Cardiac ventricle fibroblast (primary cell): ENCODE results near the genes NAT16 and FIS1.

- RAMPAGE, long total RNA, result no peak
Observed at GRCh38 chr7:101020283-101020713, 417 bp downstream of the MUC17 start.

DNA sequence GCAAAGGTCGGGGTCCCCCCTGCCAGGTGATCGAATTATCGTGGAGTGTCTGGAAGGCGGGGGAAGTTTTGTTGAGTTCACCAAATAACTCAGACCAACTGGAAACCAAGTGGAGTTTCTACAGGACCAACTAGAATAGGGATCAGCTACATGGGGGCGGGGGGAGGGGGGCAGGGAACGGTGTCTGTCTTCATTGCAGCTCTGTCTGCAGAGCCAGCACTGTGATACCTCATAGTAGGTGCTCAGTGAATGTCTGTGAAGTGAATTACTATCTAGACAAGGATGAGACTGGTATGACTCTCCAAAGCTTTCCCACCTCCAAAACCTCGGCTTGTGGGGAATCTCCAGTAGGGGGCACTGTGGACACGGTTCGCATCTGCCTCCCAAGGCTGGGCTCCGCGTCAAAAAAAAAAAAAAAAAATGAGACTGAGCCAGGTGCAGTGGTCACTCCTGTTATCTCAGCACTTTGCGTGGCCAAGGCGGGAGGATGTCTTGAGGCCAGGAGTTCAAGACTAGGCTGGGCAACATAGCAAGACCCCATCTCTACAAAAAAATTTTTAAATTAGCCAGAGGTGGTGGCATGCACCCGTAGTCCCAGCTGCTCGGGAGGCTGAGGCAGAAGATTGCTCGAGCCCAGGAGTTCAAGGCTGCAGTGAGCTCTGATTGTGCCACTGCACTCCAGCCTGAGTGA, 9.5 kb downstream of the TRIM56 start:
- RAMPAGE, long total RNA, result no peak

DNA sequence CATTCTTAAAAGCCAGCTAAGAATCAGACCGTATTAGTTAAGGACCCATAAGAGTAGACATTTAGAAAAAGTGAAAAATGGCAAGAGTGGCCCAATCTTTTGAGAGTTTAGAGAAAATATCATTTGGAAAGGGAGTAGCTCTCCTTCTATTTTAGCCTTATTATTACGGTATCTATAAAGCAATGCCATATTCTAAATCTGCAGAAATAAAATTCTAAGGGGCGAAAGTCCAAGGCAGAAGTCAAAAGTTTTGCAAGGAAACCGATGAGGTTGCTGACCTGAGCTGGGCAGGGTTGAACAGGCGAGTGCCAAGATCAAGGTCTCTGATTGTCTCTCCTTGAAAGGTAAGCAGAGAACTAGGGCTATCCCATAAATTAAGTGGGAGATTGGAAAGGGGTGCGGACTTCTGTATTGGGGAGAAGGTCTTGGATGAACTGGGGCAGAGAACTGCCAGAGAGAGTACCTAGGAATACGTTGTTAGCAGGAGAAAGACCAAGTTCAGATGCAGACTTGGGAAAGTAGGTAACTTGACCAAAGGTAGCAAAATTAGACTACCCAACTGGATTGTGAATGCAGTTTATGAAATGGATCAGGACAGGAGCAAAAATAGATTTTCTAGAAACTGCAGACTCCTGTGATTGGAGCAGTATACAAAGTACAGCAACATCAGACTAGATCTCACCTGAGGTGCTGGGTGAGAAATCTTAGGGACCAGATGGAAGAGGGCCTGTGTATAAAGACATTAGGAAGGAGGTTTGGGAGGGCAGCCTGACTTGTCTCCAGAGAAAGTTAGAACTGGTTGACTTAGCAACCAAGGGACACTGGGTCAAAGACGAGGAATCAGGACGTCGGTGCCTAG, 11.9 kb downstream of the TRIM56 start:
- RAMPAGE, long total RNA, result no peak

DNA sequence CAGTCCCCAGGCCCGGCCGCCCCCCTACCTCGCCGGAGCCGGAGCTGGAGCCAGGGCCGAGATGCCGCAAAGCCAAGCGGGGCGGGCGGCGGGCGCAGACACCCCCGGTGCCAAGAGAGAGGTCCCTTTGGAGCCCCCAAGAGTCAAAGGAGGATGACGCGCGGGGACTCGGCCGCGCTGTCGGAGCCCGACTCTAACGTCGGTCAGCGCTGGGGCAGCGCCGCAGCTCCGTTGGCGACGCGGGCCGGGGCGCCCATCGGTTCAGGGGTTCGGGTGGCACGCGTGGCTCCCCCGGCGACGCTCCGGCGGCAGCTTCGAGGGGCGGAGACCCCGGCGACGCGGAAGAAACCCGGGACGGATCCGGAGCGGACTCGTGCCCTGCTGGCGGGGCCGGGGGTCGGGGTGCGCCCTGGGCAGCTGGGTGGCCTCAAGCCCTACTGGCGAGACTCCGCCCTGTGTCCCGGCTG, at the start of gene NAT16:
NAT16 (minus strand) TSS at position 280 of the 467 bp plus-strand sequence.
- RAMPAGE, long total RNA, result no peak

- RAMPAGE, long total RNA, result no peak
Observed at GRCh38 chr7:101200380-101200785, 453 bp downstream of the MOGAT3 start.

- RAMPAGE, long total RNA, result no peak
Observed at GRCh38 chr7:101240237-101241407, 3.0 kb upstream of the CLDN15 start.

- RAMPAGE, long total RNA, result no peak
Observed at GRCh38 chr7:101244530-101245519, at the start of gene FIS1. FIS1 (minus strand) TSS chr7:101245081.

DNA sequence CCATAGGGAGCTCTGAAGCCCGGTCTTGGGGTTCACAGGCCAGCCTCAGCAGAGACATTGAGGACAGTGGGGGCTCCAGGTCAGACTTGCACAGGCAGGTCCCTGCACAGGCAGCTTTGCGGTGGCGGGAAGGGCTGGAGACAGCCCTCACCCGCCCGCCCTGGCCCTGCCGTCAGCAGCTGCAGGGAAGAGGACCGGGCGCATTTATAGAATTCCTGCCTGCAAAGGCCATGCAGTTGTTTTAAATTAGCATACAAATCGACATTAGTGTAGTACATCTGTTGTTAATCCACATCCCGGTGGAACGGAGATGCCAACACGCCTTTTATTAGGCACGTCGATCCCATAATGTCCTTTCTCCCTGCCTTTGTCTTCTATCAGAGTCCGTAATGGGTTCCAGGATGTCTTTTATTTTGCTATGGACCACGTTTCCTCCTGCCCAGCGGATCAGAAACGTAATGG, 123.7 kb downstream of the COL26A1 start:
- RAMPAGE, long total RNA, result no peak

DNA sequence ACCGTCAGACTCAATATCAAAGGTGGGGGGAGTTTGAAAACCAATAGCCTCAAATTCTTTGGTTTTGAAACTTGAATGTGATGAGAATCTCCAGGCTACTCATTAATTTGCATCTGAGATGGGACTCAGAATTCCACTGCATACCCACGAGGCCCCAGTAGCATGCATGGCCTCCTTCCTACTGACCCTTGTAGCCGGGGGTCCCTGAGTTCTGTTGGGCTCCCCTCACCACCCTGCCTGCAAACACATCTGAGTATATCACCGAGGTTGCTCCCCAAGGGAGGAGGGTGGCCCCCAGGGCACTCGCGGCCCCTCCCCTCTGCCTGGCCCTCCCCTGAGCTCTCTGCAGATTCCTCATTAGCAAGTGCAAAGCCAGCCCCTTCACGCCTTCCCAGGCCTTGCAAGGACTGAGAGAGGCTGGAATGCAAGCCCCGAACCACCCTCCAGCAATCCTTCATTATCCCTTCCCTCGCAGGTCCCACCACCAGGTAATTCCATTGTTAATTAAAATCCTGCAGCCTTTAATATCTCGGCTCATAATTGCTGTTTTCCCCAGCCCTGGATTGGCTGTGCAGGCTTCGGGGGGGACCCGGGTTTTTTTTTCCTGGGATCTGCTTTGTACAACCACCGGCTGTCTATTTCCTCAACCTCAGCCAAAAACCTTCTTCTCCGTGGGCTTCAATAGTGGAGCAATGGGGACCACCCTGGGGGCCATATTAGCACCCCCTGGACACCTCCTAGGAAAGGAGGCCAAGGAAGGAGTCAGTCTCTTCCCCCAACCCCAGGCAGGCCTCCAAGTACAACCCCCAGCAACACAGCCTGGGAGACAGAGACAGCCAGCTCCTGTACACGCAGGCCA, 35.4 kb upstream of the MYL10 start:
- RAMPAGE, long total RNA, result no peak

- RAMPAGE, long total RNA, result no peak
Observed at GRCh38 chr7:101717677-101718403, 88.7 kb upstream of the MYL10 start.

DNA sequence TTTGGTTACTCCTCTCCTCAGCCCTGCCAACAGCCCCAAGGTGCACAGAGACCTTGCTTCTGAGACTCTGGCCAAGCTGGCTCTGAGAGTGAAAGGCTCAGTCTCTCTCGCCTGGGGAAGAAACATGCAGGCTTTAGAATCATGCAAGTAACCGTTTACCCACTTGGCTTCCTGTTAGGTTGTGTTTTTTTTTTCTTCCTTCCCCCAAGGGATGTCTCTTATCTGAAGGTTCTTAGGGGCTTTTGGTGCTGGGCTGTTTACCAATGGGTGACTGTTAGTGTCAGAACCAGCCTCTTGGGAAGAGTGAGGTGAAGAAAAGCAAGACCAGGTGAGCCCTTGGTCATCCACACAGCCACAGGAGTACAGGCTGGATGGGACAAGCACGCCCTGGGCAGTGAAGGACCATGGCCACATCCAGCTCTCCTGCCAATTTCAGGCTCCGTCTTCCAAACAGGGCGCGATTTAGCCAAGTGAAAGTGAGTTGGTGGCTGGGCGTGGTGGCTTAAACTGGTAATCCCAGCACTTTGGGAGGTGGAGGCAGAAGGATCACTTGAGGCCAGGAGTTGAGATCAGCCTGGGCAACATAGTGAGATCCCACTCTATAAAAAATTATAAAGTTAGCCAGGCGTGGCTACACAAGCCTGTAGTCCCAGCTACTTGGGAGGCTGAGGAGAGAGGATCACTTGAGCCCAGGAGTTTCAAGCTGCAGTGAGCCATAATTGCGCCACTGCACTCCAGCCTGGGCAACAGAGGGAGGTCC, 76.3 kb upstream of the CUX1 start:
- RAMPAGE, long total RNA, result no peak

DNA sequence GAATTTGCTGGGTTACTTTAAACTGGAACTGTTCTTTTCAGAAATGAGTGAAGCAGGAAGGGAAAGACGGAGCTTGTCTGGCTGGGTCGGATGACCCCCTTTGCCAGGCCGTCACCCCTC, 40.0 kb downstream of the CUX1 start:
- RAMPAGE, long total RNA, result no peak

DNA sequence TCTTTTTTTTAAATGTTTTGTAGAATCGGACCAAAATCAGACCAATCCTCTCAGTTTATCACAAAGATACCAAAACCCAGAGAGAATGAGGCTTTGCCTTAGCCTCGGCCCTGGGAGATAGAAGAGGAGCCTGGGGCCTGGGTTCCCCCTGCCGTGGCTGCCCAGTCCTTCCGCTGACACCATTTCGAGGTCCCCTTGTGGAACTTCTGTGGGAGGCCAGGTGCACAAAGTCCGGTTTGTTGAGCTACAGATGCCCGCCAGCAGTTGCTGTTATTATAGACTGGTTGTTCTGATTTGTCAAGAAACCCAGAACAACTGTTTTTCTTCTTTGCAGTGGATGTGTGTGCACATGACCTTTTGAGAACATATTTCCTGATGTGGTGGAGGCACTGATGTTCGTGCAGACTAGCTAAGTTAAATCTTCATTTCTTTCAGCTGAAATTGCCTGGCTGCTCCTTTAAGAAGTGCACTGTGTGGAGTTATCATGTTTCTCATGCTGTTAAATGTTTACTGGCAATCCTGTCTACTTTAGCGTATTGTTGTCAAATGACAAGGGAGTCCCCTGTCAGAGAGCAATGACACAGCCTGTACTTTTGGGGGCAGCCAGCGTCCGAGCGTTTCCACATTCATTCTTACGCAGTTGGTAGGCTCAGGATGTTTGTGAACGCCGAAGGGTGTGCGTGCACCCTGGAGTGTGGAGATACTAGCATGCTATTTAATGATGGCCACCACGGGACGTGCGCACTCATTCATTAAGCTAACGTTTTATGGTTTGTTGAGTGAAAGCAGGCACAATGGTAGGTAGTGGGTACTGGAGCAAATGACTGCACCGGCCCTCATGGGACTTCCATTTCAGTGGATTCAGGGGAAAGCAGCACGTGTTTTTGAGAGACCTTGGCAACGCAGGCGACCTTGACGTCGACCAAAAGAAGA, 47.8 kb downstream of the CUX1 start:
- RAMPAGE, long total RNA, result no peak

GRCh38 chr7:101869350-101869997, 52.0 kb downstream of the CUX1 start:
- RAMPAGE, long total RNA, result no peak

DNA sequence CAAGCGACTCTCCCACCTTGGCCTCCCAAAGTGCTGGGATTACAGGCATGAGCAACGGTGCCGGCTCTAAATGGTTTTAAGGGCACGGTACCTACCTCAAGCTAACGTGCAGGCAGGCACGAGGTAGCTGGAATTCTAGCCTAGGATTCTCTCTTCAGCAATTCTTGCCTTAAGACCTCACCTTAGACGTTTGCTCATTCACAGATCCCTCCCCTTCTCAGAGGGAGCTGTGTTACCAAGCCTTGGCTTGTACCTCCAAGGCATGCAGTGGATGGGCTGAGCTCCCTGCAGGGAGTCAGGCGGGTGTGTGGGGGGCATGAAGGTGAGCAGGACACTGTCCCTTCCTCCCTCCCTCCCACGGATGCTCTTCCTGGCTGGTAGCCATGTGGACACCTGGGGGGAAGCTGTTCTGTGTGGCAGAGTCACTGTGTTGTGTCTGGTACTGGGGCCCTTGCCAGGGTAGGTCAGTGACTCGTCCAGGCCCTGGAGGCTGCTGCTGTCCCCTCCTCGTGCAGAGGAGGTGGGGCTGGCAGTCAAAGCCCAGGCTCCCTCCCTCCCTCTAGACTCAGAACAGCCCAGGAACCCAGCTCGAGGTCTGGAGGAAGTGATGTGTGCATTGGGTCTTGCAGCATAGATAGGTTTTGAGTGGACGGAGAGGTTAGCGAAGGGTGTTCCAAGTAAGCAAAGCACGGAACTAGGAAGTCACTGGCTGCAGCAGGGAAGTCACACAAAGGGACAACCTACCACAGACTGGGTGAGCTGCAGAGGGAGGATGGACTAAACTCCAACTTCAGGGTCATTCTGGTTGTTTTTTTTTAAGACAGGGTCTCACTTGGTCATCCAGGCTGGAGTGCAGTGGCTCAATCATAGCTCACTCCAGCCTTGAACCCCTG, 222.1 kb upstream of the SH2B2 start:
- RAMPAGE, long total RNA, result no peak

- RAMPAGE, long total RNA, result no peak
Observed at GRCh38 chr7:102097308-102097639, 189.4 kb upstream of the SH2B2 start.

DNA sequence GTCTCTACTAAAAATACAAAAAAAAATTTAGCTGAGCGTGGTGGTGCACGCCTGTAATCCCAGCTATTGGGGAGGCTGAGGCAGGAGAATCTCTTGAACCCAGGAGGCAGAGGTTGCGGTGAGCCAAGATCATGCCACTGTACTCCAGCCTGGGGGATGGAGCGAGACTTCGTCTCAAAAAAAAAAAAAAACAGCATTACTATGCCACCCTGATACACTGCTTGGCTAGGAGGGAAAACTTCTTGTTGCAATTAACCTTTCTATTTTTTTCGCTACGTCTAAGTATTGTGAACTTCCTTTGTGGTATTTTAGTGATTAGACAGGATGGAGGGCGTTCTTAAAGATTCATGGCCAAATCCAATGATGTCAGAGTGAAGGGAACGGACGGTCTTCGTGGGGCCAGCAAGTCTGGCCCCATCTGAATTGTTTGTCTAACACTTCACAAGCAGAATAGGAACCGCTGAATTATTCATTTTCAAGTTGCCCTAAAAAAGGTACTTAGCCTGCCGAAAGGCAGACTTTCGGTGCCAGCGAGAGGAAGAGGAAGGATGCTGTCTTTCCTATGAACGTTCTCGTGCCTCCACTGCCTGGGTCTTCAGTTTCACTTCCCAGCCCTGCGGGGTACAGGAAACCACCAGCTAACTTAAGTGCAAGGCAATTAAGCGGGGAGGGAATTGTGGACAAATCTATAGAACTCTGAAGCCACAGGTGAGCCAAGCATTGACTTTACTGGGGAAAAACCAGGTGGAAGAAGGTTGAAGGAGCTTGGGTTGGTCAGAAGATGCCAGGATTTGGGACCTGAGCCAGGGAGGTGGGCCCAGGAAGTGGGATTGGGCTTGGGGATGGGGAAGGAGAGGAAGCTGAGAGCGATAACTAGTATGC, 145.7 kb upstream of the SH2B2 start:
- RAMPAGE, long total RNA, result no peak

GRCh38 chr7:102152638-102153210, 133.9 kb upstream of the SH2B2 start:
- RAMPAGE, long total RNA, result no peak

- RAMPAGE, long total RNA, result no peak
Observed at GRCh38 chr7:102153211-102154122, 133.2 kb upstream of the SH2B2 start.

- RAMPAGE, long total RNA, result no peak
Observed at GRCh38 chr7:102287323-102288025, 806 bp downstream of the SH2B2 start.